Glomerular endothelial cell (primary cell): Measurements from ENCODE around the genes SPRED3, RYR1, ACTN4 and LRFN1.

GRCh38 chr19:38233748-38234325 is 9.8 kb upstream of the DPF1 start:
- RAMPAGE, long total RNA: no peak

DNA sequence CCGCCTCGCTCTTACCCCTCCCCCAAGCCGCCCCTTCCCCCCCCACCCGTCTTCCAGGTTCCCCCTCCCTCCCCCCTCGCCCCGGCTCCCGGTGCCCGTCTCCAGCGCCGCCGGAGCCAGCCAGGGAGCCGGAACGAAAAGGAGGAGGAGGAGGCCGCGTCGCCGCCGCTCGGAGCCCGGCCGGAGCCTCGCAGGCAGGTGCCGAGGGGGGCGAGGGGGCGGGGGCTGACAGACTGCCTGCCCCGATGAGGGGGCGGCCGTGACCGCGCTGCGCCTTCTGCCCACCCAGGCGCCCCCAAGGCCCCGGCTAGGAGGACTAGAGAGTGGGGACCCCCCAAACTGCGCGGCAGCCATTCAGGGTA is at the start of gene SPRED3:
Gene SPRED3 (plus strand): TSS at position 84 of the 362 bp plus-strand sequence.
- RAMPAGE, long total RNA: start-site peak on the plus strand centred at position 93 of the sequence, 63 bp wide, 33 and 25 reads in 2 replicates

GRCh38 chr19:38389031-38390282 is 960 bp downstream of the SPRED3 start:
- RAMPAGE, long total RNA: start-site peak on the plus strand at chr19:38389785-38389917, 13 and 13 reads in 2 replicates

GRCh38 chr19:38433314-38433838 is at the start of gene RYR1:
Gene RYR1 (plus strand): TSS chr19:38433691.
- RAMPAGE, long total RNA: no peak

DNA sequence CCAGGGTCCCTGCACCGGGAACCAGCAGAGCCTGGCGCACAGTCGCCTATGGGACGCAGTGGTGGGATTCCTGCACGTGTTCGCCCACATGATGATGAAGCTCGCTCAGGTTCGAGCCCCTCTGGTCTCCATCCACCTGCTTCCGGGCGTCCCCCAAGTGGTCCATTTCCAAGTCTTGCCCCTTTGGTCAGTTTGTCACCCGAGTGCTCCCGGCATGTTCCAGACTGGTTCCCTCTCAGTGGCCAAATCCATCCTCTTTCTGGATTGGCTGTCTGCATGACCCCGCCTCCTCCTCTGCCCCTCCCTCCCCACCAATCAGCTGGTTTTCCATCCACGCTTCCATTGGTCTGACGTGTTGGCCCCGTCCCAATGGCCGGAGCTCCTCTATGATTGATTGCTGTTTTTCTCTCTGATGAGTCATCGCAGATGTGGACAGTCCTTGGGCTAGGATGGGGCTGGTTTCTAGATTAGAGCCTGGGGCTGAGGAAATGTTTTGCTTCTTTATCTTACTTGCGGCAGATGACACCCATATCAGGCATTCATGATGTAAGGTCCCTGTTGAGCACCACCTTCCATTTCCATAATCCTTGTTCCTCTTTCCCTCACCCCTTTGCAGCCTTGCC is 73.9 kb downstream of the MAP4K1 start:
- RAMPAGE, long total RNA: no peak

GRCh38 chr19:38624611-38625129 is 5.7 kb downstream of the EIF3K start:
- RAMPAGE, long total RNA: no peak

DNA sequence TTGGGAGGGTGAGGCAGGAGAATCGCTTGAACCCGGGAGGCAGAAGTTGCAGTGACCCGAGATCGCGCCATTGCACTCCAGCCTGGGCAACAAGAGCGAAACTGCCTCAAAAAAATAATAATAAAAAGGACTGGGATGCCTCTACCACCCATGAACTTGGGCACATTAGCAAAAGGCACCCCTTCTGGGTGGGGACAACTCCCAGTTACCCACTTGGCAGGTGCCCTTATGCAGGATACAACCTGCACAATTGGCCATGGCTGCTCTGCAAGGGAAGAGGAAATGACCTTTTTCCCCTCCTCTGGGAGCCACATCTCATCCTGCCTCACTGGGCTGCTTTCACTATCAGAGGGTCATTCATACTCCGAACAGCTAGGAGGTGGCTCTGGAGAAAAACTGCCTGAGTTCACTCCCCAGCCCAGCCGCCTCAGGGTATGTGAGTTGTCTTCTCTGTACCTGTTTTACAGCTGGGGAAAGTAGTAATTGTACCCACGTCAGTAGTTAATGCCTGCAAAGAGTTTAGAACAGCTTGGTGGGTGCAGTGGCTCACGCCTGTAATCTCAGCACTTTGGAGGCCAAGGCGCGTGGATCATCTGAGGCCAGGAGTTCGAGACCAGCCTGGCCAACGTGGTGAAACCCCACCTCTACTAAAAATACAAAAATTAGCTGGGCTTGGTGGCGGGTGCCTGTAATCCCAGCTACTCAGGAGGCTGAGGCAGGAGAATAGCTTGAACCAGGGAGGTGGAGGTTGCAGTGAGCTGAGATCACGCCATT is 7.0 kb upstream of the ACTN4 start:
- RAMPAGE, long total RNA: no peak

- RAMPAGE, long total RNA: start-site peak on the plus strand at chr19:38647654-38647740, 1,393 and 1,783 reads in 2 replicates
Observed at GRCh38 chr19:38647558-38648719, at the start of gene ACTN4. Gene ACTN4 (plus strand): TSS chr19:38647649.

- RAMPAGE, long total RNA: no peak
Observed at GRCh38 chr19:38667047-38668231, 20.0 kb downstream of the ACTN4 start.

GRCh38 chr19:38711511-38712660 is 32.4 kb downstream of the CAPN12 start:
- RAMPAGE, long total RNA: no peak

DNA sequence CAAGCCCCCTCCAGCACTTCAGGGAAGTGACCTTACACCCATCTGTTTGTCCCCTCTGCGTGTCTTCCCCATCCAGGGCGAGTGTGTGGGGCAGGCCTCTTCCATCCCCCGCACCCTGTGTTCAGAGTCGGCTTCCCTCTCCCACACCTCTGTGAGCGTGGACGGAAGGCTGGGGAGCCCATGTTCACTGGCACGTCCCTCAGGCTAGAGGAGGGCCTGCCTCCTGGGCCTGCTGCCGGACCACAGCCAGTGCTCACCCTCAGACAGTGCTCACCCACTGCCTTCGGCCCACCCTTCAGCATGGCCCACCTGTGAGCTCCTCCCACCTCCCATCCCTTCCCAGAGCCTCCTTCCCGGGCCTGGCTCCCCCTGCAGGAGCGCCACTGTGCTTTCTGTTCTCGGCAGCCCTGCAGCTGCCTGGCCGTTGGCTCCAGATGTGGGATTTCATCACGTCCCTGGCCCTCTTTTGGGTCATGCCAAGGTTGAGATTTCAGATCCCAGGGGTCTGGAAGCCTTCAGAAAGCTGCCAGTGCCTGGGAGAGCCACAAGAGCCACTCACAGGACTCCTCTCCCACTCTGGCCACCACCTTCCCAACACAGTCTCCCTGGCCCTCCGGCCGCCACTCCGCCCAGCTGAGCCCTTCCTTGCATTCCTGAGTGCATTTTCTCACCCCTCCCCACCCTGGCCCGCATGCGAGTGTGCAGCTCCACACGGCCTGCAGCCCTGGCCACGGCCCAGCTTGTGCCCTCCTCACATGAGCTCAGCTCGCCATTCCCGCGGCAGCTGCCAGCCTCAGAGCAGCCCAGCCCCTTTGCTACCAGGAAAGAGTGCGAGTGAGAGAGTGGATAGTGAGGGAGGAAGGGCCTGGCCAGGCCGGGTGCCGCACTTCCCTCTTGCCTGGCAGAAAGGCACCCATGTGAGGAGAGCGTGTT is 25.3 kb downstream of the CAPN12 start:
- RAMPAGE, long total RNA: no peak

DNA sequence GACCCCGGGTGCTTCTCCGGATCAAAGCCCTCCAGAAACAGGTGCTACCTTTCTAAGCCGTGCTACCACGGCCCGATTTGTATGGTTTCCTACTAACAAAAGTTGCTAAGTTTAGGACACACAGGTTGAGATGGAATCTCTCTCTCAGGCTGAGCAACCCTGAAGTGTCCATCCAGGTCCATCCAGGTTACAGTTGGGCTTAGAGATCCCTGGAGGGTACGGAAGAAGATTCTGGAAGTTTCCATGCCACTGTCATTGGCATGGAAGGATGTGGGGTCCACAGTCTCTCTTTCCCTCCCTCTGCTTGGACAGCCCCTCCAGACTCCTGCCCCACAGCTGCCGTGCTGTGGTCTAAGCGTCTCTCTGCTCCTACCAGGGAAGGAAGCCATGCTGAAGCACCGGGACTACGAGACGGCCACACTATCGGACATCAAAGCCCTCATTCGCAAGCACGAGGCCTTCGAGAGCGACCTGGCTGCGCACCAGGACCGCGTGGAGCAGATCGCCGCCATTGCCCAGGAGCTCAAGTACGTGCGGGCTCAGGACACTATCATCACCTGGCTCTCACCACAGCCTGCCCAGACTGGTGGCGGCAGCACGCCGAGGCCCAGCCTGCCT is 23.0 kb downstream of the CAPN12 start:
- RAMPAGE, long total RNA: no peak

DNA sequence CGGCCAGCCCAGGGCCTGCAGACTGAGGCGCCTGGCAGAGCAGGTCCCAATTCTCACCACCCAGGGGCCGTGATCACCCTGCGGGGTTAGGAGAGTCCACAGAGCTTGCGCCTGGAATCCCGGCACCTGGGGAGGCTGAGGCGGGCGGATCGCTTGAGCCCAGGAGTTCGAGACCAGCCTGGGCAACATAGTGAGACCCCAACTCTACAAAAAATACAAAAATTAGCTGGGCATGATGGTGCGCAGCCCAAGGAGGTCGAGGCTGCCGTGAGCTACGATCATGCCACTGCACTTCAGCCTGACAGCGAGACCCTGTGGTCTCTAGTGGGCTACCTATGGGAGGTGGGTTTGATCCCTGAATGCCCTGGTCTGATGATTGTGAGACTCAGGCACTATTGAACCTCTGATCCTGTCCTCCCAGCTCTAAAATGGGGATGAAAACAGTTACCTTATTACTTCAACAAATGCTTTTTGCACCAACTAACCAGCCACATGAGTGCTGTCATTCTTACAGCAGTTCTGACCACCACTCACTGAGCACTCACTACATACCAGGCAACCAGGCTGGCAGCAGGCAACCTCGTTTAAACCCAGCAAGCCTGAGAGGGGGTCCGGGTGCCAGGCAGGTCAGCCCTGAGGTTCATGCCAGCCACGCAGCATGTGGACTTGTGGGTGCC is 19.5 kb downstream of the CAPN12 start:
- RAMPAGE, long total RNA: no peak

DNA sequence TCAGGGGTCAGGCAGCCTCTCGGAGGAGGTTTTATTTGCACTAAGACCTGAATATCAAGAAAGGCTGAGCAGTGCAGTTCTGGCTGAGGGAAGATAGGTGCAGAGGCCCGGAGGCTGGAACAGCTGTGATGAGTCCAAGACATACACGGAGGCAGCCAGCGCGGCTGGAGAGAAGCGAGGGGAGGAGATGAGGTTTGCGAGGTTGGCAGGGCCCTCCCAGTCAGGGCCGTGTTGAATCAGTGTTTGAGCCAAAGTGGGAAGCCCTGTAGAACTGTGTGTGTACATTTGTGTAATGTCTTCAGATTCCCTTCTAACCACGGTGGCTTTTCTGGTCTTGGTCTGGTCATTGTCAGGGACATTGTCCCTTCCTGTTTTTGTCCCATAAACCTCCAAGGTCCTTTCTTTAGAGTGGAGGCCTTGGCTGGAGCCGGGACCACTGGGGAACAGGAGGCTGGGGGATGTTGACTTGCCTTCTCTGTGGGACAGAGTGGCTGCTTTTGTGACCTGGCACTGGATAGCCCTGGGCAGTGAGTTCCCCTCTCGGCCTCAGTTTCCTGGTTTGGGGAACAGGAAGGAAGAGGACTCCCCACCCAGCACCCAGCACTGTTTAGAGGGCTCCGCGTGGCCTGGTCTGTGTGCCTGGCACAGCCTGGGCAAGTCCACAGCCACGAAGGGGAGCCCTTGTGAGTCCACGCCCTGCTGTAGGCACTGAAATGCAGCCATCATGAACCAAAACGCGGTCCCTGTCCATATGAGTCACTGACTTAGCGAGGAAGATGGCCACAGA is 35.1 kb downstream of the PAK4 start:
- RAMPAGE, long total RNA: no peak

GRCh38 chr19:39193762-39194490 is 2.8 kb upstream of the NCCRP1 start:
- RAMPAGE, long total RNA: no peak

GRCh38 chr19:39198022-39198376 is 1.2 kb downstream of the NCCRP1 start:
- RAMPAGE, long total RNA: no peak

GRCh38 chr19:39320516-39321388 is at the start of gene LRFN1:
Gene LRFN1 (minus strand): TSS chr19:39320863.
- RAMPAGE, long total RNA: no peak

DNA sequence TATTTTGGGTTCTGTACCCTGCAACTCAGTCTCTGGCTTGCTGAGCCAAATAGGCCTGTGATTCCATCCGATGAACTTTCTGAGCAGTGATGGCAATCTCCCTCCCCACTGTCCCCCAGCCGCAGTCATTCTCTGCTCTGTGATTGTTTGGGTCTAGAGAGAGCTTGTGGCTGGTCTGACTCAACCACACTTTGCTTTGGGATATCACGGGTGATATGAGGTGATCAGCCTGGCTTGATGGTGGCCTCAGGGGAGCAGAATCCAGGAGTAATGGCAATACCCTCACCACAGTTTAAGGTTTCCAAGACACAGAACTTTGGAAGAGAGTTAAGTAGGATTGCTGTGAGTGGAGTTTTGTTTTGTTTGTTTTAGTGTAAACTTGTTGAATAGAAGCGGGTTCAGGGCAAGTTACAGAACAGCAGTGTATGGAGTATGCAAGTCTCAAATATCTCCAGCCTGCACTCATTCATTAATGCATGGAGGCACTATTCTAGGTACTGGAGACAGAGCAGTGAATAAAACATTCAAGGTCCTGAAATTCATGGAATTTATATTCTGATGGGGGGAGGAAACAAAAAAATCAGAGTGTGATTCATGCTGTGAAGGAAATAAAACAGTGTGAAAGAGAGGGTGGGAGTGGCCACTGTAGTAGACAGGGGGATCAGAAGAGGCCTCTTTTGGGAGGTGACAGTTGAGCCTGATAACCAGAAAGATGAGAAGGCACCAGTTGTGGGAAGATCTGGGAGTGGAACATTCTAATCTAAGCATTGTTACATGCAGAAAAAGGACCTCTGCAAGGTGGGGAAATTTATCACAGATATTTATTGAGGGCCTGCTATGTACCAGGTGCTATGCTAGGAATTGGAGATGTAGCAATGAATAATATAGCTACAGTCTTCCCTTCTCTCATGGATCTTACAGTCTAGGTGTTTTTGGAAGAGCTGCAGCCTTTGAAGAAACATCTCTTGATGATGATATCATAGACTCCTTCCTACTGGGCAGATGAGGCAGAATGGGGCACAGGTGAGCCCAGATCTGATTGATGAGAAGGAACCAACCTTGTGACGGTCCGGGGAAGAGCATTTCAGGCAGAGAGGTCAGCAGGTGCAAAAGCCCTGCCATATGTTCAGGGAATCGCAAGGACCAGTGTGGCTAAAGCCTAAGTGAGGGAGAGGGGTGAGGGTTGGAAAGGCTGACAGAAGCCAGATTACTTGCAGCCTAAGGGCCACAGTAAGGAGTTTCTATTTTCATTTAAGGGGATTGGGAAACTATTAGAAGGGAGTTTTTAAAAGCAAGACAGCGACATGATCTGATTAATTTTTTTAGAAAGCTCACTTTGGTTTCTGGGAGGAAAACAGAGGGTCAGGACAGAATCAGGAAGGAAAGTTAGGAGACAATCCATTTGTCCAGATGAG is 5.7 kb downstream of the SAMD4B start:
- RAMPAGE, long total RNA: no peak

GRCh38 chr19:39369521-39370141 is 21.3 kb downstream of the PAF1 start:
- RAMPAGE, long total RNA: no peak

- RAMPAGE, long total RNA: no peak
Observed at GRCh38 chr19:39377204-39378233, 13.4 kb downstream of the PAF1 start.